Mammary microvascular endothelial cell (primary cell): ENCODE measurements around the genes BPIFB2 and MAP1LC3A.

DNA sequence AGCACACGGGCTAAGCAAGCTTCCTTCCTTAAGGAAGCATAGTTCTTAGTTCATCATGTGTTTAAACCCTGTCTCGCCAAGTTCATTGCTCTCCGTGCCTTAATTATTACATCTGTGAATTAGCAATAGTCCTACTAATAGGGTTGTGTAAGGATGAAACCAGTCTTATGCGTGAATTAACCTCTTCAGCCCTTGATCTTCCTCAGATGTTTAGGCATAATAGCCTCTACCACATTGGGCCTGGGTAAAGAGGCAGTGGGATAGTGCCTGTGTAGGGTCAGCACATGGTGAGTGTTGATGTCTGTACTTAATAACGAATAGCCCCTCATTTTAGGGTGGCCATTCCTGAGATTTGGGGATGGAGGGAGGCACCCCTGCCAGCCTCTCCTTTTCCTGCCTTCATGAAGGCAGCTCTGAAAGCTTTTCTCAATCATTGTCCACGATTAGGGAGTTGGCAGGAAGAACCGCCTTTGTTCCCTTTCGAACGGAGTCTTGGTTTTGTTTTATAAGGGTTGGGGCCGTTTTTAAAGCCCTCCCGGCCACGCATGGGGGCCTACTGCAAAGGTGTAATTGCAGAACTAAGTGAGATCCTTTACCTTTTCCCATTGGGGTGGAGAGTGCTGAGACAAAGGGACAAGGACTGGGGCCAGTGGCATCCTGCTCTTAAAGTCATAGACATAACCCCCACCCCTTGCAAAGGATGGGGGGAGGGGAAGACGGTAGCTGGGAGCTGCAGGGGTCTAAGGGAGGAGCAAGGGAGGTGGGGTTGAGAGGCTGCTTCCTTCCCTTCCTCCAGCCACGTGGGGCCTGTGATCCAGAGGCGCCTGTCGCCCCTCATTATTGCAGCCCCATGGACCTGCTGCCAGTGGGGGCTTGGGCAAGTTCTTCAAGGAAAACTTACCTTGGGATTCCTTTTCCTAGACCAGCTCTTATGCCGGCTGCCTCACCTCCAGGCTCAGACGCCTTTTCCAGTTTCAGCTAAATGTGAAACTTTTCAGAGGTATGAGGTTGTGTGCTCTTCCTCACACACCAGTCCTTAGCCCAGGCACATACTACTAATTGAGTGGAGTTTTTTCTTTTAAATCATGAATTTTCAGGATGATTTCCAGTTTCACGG, 2.3 kb downstream of the DNMT3B start:
- RAMPAGE, long total RNA, result no peak

DNA sequence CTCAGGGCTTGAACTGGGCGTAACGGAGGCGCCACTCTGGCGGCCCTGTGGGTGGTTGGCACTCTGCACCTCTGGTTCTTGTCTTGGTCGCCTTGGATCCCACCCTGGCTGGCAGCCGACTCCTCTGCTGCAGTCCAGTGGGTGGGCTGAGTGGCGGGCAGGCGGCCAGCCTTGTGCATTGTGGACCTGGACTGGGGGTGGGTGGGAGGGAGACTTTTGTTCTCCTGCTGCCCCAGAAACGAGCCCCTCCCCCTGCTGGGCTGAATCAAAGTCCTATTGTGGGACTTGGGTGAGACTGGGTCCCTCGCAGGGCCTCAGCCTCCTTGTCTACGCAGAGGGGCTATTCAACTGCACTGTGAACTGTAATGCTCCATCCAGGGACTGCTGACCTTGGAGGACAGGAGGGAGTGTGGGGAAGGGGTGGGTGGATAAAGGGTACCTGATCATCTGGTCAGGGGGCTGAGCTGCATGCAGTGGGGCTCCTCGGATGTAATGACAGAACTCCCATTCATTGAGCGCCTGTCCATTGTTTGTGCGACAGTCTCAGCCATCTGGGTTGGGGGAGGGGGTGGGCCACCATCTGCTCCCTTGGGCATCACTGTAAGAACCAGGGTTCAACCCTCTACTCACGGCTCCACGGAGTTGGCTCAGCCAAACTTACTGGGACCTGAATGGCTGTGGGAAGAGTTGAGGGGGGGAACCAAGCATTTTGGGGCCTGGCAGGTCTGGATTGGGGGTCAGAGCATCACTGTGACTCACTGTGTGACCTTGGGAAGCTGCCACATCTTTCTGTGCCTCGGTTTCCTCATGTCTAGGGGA, 23.8 kb downstream of the SUN5 start:
- RAMPAGE, long total RNA, result no peak

GRCh38 chr20:33007519-33007976, at the start of gene BPIFB2:
BPIFB2 (plus strand) TSS chr20:33007704.
- RAMPAGE, long total RNA, result no peak

DNA sequence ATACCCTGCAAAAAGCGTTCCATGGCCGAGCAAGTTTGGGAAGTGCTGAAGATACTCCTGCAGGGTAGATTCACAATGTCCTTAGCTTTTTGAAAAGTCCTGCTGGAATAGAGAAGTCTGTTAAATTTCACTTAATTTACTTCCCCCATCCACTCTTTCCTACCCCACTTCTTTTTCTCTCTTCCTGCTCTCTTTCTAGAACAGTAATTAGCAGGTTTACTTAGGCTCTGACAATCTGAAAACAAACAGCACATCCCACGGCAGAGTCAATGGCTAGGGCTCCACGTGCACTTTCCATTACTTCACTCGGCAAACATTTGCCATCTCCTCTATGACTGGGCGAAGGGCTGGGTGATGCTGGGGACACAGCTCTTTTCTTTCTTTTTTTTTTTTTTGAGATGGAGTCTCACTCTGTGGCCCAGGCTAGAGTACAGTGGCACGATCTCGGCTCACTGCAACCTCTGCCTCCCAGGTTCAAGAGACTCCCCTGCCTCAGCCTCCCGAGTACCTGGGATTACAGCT, 26.6 kb downstream of the BPIFB4 start:
- RAMPAGE, long total RNA, result no peak

DNA sequence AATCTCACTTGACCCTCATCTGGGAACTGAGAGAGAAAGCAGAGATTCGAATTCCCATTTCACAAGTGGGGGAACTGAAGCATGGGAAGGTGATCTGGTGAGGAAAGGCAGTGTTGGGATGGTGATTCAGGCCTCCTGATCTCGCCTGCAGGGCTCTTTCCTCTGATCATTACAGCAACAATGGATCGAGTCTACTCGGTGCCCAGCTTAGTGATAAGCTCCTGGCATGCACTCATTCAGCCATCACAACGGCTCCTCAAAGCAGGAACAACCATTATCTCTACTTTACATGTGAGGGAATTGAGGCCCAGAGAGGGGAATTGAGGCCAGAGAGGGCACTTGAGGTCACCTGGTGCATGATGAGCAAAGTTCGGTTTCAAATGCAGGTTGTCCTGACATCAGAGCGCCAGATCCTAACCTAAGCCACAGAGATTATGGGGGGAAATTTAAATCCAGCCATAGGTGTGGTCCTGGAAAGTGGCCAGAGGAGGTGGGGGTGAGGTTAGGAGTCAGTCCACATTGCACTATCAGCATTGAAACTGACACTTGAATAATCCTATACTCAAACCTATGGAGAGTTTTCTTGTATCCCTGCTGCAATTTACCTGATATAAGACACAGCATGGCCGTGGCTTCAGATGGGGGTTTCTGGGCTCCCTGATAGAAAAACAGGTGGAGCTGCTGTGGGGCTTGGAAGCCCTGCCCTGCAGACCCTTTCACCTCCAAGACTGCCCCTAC, 41.9 kb upstream of the BPIFA2 start:
- RAMPAGE, long total RNA, result no peak

GRCh38 chr20:33433369-33433926, 10.1 kb downstream of the SNTA1 start:
- RAMPAGE, long total RNA, result no peak

GRCh38 chr20:33468180-33468379, 21.8 kb upstream of the CBFA2T2 start:
- RAMPAGE, long total RNA, result no peak

GRCh38 chr20:33659175-33659989, 2.7 kb upstream of the C20orf144 start:
- RAMPAGE, long total RNA, result no peak

DNA sequence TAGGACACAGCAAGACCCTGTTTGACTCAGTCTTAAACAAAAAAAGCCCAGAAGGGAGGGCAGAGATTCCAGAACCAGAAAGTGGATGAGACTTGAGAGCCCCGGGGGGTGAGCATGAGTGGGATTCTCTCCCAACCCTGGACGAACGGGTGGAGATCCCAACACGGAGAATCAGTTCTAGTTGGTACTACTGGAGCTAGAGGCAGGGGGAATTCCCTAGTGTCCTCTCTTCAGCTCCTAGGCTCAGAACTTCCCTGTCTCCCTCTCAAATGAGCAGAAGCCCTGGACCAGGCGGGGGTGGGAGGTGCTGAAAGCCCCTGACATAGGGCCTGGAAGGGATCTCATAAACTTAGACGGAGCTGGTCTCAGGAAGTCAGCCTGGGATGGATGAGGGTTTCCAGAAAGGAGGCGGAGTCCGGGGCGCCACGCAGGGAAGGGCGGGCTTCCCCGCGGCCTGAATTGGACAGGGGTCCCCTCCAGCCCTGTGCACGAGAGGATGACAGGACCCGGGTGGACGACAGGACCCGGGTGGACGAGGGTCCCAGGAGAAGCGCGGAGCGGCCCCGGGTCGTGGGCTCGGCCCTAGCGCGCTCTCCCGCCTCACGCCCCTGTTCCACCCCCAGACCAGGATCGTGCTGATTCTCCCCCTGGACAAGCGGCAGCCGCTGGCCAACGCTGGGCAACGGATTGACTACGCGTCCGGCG, 934 bp downstream of the C20orf144 start:
- RAMPAGE, long total RNA, result no peak

GRCh38 chr20:33663614-33664307, 1.6 kb downstream of the C20orf144 start:
- RAMPAGE, long total RNA, result no peak

GRCh38 chr20:33684336-33685649, 1.4 kb downstream of the E2F1 start:
- RAMPAGE, long total RNA, result no peak

DNA sequence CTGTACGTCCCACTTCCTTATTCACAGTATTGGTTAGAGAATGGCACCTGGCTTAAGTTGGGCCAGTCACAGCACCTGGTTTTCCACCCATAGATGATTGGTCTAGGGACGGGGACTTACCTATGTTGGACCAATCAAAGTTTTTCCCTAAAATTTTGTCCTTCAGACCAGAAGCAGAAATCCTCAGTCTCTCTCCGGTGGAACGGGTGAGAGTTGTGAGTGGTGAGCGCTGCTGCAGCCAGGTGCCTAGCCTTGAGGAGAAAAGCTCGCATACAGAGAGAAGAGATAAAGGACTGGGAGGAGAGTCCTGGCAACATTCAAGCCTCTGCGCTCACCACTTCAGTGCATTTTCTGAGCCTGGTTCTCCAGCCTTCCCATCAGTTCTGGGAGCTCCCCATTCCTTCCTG, 2.1 kb upstream of the RALY start:
- RAMPAGE, long total RNA, result no peak

GRCh38 chr20:33992348-33992995, 1.2 kb upstream of the RALY start:
- RAMPAGE, long total RNA, result no peak

- RAMPAGE, long total RNA, result start-site peak on the minus strand at chr20:33993088-33993136, 195 and 49 reads in 2 replicates
These were observed 801 bp upstream of the RALY start for GRCh38 chr20:33992996-33993223.

DNA sequence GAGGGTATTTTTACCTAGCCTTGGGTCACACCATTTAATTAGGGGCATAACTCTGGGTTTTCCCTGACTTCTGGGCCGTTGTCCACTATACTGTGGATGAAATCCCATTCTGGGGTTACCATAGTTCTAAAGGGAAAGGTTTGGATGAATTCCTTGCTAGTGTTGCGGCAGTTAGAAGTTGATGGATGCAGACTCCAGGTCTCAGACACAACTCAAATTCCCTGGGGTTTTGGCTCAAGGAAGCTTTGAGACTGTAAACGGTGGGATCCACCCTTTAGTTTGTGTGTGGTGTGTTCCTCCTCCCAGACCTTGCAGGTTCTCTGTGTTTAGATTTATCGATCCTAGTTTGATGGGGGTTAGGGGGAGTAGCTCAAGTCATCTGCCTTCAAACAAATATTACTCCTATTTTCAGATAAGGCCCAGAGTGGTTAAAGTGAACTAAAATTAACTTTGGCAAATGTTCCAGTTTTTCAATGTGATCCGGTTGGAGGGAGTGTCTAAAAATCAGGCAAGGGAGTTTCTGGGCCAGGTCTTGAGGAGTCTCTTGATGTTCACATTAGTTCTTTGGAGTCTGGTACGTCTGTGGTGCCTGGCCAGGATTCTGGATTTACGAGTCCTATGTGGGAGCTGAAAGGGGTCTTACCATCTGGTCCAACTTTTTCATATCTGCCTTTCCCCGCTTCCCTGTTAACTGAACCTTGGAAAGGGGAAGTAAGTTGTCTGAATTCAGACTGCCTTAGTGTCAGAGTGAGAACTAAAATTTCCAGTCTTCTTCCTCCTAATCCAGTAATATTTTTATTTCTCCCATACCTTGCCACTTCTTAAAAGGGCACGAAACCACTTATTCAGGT, 1.6 kb downstream of the RALY start:
- RAMPAGE, long total RNA, result no peak

DNA sequence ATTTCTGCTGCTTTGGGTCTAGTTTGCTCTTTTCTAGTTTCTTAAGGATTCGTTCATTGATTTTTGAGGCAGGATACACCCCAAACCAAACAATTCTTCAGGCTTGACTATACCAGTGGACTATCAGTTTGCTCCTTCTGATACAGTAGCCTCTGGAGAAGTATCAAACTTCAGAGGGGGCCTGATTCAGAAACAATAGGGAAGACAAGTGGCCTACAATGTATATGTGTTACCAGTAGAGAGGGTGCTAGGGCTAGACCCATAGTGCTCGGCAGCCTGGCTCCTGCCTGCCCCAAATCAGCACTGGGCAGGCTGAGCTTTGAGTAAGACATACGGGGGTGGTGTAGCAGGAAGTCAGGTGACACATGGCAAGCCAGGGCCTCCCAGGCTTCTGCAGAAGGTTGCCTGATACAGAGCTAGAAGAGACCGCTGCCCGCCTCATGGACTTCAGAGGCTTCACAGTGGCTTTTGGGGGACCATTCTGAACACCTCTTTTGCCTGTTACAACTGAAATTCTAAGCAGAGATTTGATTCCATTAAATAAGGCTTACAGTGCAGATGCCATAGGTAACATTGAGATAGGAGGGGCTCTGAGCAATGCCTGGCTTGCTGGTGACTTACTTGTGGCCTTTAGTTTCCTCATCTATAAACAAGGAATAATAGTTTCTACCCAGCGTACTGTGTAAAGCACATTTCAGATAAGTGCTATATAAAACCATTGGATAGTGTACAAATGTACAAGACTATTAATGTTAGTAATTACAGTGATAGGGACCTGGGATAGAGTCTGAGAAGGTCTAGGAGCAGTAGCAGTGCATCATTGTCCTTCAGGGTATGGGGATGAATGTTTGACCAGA, 43.5 kb downstream of the RALY start:
- RAMPAGE, long total RNA, result no peak

- RAMPAGE, long total RNA, result no peak
These were observed 46.5 kb downstream of the RALY start for GRCh38 chr20:34040128-34040614.

GRCh38 chr20:34476000-34476466, 40.2 kb upstream of the DYNLRB1 start:
- RAMPAGE, long total RNA, result no peak

DNA sequence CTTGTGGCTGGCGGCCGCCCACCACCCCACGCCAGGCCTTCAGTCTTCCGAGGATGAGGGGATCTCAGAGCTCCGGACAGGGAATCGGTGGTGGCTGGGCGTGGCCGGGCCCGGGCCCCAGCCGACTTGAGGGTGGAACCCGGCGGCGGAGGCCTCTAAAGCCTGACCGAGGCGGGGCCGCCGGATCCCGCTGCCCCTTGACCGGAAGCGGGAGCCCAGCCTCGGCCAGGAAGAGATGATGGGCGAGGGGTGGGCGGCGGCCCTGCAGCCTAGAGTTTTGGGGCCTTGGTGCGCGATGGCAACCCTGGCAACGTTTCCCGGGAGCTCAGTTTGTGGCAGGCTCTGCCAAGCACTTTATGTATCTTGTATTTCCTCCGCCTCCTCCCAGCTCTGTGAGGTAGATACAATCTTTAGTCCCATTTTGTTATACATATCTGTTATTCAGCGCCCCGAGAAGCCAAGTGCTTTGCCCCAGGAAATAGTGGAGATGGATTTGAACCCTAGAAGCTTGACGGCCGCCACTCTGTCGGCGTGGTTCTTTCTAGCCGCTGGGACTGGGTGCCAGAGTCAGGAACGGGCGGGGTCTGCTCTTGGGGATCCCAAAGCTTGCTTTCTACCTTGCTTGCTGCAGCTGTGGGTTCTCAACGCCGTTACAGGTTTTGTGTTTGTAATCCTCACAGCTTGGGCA, 402 bp downstream of the DYNLRB1 start:
- RAMPAGE, long total RNA, result no peak

DNA sequence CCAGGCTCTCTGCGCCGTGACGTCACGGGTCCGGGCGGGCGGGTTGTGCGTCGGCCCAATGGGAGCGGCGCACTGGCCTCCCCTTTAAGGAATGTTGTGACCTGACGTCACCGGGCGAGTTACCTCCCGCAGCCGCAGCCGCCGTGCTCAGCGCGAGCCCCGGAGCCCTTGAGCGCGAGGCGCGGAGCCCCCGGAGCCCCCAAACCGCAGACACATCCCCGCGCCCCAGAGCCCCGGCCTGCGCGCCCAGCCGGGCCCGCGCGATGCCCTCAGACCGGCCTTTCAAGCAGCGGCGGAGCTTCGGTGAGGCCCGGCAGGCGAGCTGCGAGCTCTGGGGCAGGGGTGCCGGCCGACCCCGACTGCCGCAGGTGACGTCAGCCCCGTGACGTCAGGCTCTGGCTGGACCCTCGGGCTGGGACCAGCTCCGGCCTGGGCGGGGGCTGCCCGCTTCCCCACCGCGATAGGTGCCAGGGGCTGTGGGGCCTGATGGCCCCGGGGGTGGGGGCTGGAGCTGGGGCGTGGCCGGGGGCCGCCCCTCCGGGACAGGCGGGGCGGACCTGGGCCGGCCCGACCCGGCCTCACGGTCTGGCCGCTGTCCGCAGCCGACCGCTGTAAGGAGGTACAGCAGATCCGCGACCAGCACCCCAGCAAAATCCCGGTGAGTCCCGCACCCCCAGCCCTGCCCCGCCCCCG, at the start of gene MAP1LC3A:
Gene MAP1LC3A, plus strand, starts transcription at position 113 of the 693 bp plus-strand sequence.
- RAMPAGE, long total RNA, result start-site peak on the plus strand centred at position 571 of the sequence, 53 bp wide, 18 and 5 reads in 2 replicates